Urinary bladder (tissue), 3 donors: ENCODE measurements around the gene ARFGEF2.

DNA sequence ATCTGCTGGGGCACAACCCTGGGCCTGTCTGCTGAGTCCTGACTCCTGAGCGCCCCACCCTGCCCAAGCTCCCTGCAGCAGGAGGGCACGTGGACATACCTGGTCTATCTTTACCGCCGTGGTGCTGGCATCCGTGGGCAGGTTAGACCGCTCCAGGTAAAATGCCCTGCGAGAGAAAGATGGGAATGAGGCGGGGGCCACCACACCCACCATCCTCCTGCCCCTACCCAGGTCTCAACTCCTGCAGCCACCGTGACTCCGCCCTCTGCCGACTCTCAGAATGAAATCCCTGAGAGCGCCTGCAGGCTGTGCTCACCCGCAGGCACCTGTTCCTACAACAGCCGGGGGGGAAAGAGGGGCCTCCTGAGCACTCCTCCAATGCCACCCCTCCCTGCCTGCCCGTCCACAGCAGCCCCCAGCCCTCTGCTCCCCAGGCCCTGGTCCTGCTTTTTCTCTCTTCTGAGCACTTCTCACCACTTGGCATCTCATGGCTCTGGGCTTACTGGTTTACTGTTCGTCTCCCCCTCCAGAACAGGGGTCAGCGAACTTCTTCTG lies 197.1 kb downstream of the PREX1 start:
- PRO-cap: no peak
- RAMPAGE, long total RNA: no peak

- PRO-cap: no peak
- RAMPAGE, long total RNA: no peak
These were observed 137.0 kb downstream of the PREX1 start for GRCh38 chr20:48690686-48691366.

- PRO-cap: no peak
- RAMPAGE, long total RNA: no peak
These were observed 111.6 kb downstream of the PREX1 start for GRCh38 chr20:48715968-48716841.

- PRO-cap: no peak
- RAMPAGE, long total RNA: no peak
These were observed 89.1 kb downstream of the PREX1 start for GRCh38 chr20:48738423-48739346.

DNA sequence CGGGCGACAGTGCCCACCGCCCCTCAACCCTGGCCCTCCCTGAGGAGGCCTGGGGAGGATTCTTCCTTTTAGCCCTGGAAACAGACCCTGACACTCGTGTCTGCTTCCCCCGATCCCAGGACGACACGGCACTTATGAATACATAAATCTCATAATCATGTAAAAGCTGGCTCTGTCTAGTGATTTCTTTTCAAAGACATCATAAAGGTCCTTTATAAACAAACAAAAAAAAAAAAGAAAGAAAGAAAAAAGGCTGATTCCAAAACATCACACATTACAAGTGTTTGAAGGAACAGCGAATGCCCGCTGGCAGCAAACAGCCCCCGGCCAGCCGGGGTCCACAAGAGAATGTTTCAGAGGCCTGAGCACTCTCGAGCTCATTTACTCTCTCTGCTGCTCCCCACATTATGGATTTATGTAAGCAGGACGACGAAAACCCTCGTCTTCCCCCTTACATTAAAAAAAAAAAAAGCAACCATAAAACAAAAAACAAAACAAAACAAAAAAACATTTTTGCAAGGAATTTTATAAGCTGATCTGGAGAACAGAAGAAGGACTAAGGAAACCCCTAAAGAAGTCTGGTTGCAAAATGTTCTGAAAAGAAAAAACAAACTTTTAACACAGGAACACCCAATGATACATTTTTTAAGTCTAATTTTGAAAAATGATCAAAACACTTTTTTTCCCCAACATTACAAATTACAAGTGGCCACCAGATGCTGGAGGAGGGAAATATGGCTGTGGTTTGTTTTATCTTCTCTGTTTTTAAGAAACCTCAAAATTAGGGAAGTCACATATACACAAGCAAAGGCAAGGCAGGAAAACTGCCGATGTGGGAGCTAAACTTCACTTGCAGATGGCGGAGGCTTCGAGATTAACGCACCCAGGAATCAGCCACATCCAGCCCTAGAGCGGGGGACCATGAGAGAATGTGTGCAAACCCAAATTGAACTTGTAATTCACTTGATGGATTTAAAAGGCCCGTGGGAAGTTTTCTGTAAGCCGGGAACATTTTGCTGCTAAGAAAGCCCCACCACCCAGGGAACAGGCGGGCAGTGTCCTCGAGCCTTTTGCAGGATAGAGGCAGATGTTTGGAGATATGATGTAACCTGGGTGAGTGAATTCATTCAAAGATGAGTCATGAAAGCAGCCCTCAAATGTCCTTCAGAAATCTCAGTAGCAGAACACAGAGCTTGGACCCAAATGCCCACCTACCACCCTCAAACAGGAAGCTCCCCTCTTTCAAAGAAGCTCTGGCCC lies 40.2 kb downstream of the PREX1 start:
- PRO-cap: no peak
- RAMPAGE, long total RNA: no peak

GRCh38 chr20:48921105-48921854 lies at the start of gene ARFGEF2:
Gene ARFGEF2, plus strand, starts transcription at chr20:48921711.
- PRO-cap: bidirectional peak, plus-strand start at chr20:48921763, minus-strand start at chr20:48921606
- RAMPAGE, long total RNA: no peak

GRCh38 chr20:48930382-48931492 lies 9.2 kb downstream of the ARFGEF2 start:
- PRO-cap: no peak
- RAMPAGE, long total RNA: no peak

DNA sequence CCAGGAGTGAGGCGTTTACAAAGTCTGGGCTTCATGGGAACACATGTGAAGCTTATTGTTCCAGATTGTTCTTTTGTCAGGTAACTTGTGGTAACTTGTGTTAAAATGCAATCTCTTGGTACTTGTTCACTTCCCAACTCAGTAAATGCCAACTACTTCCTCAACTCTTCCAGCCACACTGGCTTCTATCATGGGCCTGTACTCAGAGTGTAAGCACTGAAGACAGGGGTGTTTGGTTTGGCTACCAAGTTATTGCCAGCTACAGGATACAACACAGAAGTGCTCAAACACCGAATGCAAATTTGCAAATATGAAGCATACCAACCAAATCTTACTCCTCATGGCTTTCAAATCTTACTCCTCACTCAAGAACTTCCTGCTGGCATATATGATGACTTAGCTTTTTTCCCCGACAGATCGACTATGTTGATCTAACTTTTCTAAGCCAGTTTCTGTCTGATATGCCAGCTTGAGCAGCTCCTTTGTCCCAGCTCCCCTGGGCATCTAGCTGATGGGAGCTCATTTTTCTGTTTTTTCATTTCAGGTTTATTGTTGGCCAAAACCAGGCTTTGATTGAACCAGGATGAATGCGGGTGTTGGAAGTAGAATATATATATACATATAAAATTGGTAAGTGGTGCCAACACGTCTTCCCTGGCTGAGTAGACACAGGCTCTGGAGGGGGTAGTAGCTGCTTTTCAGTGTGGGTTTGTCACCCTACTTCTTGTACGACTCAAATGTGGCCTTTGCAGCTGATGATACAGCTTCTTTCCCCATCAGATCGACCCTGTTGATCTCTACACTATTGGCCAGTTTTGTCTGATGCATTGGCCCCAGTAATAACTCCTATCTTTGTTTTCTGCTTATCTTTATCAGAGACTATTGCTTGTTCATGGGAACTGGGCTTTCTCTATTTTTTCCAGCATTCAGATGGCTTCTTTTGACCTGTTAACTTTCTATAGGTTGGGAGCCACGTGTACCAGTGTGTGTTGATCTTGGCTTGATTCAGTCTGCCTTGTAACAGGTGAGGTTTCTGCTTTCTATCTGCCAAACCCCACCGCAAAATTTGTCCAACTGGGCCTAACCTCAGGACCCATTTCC lies 2.4 kb upstream of the ZNFX1 start:
- PRO-cap: no peak
- RAMPAGE, long total RNA: no peak

GRCh38 chr20:49290384-49291219 lies 12.7 kb upstream of the ZNFX1 start:
- PRO-cap: no peak
- RAMPAGE, long total RNA: no peak

GRCh38 chr20:49385461-49386015 lies 96.9 kb downstream of the KCNB1 start:
- PRO-cap: unidirectional peak, plus-strand start at chr20:49385725
- RAMPAGE, long total RNA: no peak

- PRO-cap: no peak
- RAMPAGE, long total RNA: no peak
These were observed 57.9 kb downstream of the KCNB1 start for GRCh38 chr20:49424501-49425067.

GRCh38 chr20:49483278-49483938 lies 940 bp upstream of the KCNB1 start:
- PRO-cap: no peak
- RAMPAGE, long total RNA: no peak

GRCh38 chr20:49634732-49635856 lies 67.2 kb upstream of the PTGIS start:
- PRO-cap: no peak
- RAMPAGE, long total RNA: no peak

- PRO-cap: no peak
- RAMPAGE, long total RNA: no peak
These were observed 54.6 kb downstream of the B4GALT5 start for GRCh38 chr20:49658930-49659647.

GRCh38 chr20:49675302-49676344 lies 38.1 kb downstream of the B4GALT5 start:
- PRO-cap: no peak
- RAMPAGE, long total RNA: no peak

- PRO-cap: unidirectional peak, minus-strand start at chr20:49794977
- RAMPAGE, long total RNA: no peak
These were observed 17.7 kb upstream of the SLC9A8 start for GRCh38 chr20:49794840-49795412.

DNA sequence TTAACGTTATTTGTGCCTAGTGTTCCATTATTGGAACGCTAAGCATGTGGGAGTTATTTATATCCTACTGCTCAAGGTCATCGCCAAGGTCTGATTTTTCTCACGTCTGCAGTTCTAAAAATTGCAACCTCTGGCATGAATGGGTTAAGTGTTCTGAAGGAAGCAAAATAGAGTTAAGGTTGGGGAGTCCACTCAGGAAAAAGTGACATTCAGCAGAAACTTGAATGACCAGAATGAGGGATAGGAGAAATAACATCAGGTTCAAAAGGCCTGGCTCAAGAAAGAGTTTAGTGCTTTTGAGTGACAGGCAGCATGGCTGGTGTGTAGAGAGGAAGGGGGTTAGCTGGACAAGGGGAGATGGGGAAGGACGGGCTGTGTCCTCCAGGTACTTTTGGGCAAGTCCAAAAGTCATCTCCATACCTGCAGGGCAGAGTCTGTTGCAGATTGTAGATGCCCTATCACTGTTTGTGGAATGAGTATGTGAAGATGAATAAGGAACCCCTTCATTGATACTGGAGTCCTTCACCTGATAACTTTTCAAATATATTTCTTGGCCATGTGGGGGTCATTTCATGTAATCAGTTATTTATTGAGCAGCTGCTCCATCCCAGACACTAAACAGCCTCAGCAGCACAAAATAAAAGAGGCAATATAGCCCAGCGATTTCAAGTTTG lies 1.0 kb downstream of the SLC9A8 start:
- PRO-cap: no peak
- RAMPAGE, long total RNA: no peak

DNA sequence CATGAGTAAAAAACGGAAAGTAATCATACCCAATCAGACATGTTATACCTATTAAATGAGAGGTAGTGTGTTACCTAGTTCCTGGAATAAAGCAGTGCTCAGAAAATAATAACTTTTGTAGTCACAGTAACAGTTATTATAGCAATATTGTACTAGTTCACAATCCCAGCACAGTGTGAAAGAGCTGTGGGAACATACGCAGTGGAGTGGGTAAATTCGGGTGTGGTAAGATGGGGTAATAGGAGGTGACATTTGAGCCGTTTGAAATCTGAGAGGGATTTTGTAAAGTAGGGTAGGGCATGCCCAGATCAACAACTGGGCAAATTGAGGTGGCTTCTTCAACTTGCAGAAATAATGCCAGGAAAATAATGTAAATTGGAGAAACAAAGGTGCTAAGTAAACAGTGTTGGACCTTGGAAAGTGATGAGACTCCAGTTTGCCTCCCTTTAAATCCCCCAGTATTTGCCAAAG lies 1.7 kb downstream of the SLC9A8 start:
- PRO-cap: no peak
- RAMPAGE, long total RNA: no peak

GRCh38 chr20:49823336-49824104 lies 10.9 kb downstream of the SLC9A8 start:
- PRO-cap: no peak
- RAMPAGE, long total RNA: no peak

DNA sequence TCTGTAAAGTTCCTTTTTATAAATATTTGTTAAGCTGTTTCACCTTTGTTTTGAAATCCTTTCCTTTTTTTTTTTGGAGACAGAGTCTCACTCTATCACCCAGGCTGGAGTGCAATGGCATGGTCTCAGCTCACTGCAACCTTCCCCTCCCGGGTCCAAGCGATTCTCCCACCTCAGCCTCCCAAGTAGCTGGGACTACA lies 20.1 kb downstream of the SLC9A8 start:
- PRO-cap: no peak
- RAMPAGE, long total RNA: no peak